Mesenchymal stem cell of adipose (primary cell): ENCODE data around the gene PLSCR5.

GRCh38 chr3:146164804-146165521, 4.0 kb upstream of the PLOD2 start:
- CAGE, long polyA plus RNA: no peak

GRCh38 chr3:146313782-146314353, 63.0 kb upstream of the PLSCR4 start:
- CAGE, long polyA plus RNA: no peak

- CAGE, long polyA plus RNA: no peak
These were observed 3.4 kb upstream of the PLSCR2 start for GRCh38 chr3:146472687-146473199.

GRCh38 chr3:146518009-146518629, 26.3 kb downstream of the PLSCR1 start:
- CAGE, long polyA plus RNA: no peak

DNA sequence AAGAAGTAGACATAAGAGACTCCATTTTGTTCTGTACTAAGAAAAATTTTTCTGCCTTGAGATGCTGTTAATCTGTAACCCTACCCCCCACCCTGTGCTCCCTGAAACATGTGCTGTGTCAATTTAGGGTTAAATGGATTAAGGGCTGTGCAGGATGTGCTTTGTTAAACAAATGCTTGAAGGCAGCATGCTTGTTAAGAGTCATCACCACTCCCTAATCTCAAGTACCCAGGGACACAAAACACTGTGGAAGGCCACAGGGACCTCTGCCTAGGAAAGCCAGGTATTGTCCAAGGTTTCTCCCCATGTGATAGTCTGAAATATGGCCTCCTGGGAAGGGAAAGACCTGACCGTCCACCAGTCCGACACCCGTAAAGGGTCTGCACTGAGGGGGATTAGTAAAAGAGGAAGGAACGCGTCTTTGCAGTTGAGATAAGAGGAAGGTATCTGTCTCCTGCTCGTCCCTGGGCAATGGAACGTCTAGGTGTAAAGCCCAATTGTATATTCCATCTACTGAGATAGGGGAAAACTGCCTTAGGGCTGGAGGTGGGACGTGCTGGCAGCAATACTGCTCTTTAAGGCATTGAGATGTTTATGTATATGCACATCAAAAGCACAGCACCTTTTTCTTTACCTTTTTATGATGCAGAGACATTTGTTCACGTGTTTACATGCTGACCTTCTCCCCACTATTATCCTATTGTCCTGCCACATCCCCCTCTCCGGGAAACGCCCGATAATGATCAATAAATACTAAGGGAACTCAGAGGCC, 21.9 kb downstream of the PLSCR1 start:
- CAGE, long polyA plus RNA: no peak

GRCh38 chr3:146542940-146543362, 1.5 kb downstream of the PLSCR1 start:
- CAGE, long polyA plus RNA: no peak

DNA sequence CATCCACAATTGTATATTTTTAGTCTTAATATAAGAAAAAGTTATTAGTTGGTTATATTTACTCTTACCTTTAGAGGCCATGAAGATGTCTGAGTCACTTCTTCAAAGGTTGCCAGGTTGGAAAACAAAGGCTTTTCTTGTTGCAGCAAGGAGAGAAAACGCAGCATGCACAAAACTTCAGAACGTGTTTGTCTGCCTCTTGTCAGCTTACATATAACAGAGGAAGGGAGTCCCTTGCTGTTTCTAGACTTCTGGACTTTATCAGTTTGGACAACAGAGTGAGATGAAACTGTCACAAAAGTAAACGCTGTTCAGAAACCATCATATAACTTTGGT, at the start of gene PLSCR5:
PLSCR5 (minus strand) TSS at position 215 of the 336 bp plus-strand sequence.
- CAGE, long polyA plus RNA: no peak

- CAGE, long polyA plus RNA: no peak
These were observed 298.6 kb upstream of the PLSCR5 start for GRCh38 chr3:146903759-146904168.

DNA sequence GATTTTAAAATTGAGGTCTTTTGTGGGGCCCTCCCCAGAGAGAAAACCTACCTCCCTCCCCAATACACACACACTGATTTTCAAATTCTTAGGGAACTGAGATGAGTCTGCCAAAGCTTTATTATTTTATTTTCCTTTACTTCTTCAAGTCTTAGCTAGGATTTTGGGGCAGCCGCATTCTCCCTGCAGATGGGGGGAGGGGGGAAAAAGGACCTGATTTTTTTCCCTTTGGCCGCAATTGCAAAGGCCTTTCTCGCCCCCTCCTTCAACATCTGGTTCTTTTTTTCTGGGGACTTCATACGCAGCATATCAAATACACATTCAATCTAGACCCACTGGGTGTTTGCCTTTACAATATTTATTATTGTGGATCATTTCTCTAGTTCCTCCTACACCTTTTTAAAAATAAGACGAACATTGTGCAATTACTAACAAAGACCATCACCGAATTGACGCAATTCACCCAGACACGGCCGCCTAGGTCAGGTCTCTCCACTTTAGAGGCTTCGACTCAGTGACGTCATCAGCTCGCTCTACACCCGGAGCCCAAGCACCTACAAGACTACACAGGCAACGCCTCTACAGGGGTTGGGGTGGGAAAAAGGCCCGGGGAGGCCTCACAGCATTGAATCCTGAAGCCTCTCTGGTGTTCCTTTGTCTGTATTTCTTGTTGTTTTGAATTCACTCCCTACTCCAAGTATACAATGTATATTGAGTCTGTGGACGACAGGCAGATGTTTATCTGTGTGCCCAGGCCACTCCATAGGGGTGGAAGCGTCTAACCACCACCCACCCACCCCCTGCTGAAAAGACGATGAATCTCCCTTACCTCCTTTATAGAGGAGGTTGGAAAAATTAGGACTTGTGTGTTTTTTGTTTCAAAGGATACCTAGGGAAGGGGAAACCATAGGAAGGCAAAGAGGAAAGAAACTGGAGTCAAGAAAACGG, 16.7 kb downstream of the ZIC4 start:
- CAGE, long polyA plus RNA: no peak

DNA sequence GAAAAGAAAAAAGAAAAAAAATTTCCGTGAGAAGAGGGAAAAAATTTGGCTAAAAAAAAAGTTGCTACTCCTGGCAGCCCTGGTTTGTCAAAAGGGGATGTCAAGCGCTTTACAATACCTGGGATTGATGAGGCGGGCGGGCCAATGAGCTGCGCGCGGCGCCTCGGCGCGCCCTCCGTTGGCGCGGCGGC, 201 bp upstream of the ZIC1 start:
- CAGE, long polyA plus RNA: no peak

- CAGE, long polyA plus RNA: no peak
These were observed 39.3 kb downstream of the AGTR1 start for GRCh38 chr3:148737052-148737307.

DNA sequence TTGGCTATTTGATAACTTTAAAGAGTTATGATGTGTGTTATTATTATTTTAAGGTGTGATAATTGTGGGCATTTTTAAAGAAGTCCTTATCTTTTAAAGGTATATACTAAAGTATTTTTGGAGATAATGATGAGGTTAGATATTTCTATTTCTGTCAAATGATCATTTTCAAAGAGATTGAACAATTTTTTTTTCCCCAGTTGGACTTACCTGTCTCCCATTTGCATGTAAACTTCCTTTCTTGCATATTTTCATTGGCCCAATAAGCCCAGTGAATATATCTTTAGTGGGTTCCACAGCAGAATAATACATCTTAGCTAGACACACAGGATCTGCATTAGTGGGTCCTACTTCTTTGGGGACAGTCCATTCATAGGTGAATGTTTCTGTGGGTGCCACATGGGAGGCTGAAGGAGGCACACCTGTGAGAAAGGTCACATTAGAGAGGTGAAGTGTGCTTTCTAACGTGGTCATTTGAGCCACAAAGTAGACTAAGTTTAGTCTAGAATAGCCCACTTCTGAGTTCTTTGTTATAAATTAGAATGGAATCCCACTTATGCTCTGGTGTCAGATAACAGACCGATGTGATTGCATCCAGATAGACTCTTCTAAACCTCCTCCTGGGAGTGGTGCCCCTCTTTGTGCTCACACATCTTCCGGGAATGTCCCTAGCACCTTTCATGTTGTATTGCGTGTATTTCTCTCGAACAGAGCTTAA, 23.3 kb downstream of the CP start:
- CAGE, long polyA plus RNA: no peak

DNA sequence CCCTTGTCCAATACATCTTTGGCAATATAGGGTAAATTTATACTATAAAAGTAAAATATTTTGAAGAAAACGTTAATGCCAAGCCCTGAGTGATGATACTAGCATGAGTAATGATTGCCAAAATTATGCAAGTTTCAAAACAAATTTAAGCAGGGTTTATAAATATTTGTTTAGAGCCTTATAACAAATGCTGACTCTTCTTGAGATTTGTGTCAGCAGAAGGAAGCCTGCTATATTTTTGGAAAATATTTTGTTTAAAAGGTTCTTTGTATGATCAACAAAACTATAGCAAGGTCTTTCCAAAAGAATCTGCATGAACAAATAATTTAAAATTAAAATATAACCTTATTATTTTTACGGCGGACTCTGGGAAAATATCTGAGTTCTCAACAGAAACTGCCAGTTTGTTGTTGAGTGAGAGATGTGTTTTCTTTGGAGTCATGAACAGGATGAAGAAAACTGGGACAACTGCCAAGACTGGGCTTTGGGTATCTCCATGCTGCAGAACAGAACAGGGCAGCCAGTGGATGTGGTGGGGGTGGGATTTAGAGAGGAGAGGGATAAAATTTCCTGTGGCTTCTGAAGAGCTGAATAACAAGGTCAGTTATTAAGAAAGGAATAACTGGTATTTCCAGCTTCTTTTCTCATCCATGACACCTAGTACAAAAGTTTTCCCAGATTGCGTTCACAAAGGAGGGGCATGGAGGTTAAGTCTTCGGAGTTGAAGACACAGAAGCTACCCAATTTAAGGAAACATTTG, 18.1 kb upstream of the TM4SF1 start:
- CAGE, long polyA plus RNA: no peak

DNA sequence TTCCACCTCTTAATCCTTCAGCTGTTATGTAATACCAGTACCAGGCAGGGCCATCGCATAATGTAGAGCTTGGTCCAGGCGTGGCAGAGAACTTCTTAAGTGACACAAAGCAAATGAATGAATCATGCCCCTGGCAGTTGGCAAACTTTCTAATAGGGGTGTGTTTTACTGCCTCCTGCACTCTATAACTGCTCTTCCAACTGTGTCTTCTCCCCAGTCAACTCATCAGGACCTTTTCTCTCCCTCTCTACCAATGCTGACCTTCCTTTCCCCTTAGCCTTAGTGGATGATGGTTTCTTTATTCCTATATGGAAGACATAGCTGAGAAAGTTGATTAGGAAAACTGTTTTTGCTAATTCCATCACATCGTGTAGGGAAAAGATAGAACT, 745 bp upstream of the TM4SF4 start:
- CAGE, long polyA plus RNA: no peak

DNA sequence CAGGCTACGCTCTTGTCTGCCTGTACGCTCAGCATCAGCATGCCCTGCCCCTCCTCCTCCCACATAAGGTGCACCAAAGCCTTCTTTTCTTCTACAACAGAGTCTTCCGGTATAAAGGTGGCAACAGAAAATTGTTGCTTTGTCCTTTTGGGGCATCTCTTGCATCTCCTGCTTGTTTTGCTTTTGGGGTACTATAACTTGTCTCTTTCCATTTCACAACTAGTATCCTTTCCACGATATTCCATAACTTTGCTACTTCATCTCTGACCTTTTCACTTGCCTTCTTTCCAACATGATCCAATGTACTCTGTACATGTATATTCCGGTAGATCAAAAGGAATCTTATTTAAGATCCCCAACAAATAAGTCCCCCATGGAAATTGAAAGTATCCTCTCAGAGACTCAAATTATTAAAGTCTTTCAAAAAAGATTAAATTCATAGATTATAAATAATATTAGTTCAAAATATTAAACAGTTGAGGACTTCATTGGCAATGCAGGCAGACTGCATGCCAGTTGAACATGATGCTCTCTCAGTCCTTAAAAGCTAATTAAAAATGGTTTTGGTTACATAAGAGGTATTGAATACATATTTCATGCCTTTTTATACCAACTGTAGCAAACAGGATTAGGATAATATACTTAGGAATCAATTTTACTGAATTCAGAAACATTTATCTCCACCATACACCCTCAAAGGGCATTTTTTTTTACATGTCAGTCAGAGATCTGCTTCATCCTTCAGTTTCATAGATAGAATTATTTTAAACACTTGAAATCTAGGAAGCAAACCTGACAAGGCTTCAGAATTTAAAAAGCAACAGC, 44.4 kb downstream of the TM4SF4 start:
- CAGE, long polyA plus RNA: no peak

GRCh38 chr3:149566870-149567673, 90.8 kb downstream of the WWTR1 start:
- CAGE, long polyA plus RNA: no peak

DNA sequence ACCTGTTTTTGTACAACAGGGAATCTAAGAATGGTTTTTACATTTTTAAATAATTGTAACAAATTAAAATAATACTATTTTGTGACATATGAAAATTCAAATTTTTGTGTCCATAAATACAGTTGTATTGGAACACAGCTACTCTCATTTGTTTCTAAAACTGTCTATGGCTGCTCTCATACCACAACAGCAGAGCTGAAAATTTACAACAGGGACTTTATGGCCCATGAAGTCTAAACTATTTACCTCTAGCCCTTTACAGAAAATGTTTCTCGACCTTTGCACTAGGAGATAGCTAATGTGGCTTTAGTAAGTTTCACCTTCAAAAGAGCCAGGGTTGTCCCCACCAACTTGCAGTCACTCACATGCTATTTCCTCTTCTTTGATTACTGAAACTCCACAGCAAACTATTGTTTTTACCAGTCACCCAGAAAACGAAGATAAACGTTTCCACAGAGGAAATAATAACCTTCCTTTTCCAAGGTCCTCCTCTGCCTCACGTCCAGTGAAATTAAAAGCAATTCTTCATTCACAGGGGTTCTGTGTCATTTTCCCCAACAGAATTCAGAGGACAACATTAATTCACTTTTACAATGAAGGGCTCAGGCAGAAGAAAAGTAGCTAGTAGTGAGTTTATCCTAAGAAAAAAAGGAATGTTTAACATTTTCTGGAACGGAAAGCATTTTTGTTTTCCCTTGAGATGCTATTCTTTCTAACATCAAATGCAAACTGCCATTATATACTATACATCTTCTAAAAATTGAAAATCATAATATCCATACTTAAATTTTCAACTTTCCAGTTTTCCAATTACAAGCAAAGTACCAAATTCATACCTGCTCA, 48.2 kb downstream of the WWTR1 start:
- CAGE, long polyA plus RNA: no peak

DNA sequence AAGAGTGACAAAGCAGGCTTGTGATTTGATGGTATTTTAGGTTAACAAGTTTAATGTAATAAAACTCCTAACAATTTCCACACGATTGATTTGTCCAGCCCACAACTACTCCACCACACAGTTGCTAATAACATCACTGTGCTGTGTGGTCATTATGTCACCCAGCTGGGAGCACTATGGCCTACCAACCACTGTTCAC, 1.7 kb downstream of the WWTR1 start:
- CAGE, long polyA plus RNA: no peak

GRCh38 chr3:149703005-149703404, 45.2 kb upstream of the WWTR1 start:
- CAGE, long polyA plus RNA: no peak

DNA sequence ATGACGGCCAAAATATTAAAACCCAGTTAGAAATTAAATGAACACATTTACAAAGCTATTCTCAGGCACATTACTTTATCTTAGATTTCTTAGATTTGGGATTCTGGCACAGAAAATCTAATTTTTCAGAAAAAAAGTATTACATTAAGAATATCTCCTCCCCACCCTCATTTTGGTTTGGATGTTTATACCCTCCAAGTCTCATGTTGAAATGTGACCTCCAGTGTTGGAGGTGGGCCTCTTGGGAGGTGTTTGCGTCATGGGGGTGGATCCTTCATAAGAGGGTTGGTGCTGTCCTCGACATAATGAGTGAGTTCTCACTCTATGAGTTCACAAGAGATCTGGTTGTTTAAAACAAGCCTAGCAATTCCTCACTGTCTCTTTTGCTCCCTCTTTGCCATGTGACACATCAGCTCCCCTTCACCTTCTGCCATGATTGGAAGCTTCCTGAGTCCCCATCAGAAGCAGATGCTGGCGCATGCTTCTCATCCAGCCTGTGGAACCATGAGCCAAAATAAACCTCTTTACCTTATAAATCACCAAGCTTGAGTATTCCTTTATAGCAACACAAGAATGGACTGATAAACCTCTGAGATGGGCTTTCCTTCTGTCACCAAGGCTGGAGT, 45.7 kb upstream of the WWTR1 start:
- CAGE, long polyA plus RNA: no peak